Osteocyte (in vitro differentiated cells): ENCODE measurements around a stretch of chr7.

DNA sequence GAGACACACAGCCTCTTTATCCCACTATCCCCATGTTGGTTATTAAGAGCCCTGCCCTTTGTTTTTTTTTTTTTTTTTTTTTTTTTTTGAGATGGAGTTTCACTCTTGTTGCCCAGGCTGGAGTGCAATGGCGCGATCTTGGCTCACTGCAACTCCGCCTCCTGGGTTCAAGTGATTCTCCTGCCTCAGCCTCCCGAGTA lies 737.9 kb downstream of the SPDYE21 start:
- PRO-cap = no peak

DNA sequence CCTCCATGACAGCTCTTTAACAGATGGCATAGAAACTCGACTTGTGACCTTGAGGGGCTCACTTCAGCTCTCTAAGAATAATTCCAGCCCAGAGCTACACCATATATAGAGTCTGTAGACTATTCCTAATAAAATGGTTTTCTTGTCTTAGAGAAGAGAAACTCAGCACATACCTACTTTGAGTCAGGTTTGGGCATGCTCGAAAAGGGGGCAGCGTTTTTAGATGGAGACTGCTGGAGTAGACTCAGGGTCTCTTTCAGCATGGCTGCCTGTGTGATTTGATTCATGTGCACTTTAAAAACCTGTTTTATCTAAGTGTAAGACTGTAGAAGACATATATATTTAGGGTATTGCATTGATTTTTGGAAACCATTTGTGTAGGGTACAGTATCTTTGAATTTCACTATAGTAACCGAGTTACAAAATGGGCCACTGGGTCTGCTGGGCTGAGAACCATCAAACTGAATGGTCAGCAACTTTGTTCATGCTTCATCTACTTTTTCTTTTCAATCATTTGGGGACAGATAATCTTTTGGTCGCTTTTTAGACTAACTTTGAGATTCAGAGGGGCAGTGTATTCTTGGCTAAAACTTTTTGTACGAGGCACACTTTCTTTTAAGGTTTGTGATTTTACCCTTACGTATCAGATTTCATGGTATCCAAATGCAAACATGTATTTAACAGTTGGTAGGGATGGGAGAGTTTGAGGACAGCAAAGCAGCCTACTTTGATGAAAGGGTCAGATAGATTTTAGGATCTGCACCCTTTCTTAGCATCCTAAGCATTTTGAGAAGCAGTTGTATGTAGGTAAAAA lies 346.1 kb downstream of the AUTS2 start:
- PRO-cap = no peak

- PRO-cap = no peak
These were observed 563.3 kb upstream of the GALNT17 start for GRCh38 chr7:70568470-70569133.

GRCh38 chr7:70679505-70680094 lies 452.3 kb upstream of the GALNT17 start:
- PRO-cap = no peak

DNA sequence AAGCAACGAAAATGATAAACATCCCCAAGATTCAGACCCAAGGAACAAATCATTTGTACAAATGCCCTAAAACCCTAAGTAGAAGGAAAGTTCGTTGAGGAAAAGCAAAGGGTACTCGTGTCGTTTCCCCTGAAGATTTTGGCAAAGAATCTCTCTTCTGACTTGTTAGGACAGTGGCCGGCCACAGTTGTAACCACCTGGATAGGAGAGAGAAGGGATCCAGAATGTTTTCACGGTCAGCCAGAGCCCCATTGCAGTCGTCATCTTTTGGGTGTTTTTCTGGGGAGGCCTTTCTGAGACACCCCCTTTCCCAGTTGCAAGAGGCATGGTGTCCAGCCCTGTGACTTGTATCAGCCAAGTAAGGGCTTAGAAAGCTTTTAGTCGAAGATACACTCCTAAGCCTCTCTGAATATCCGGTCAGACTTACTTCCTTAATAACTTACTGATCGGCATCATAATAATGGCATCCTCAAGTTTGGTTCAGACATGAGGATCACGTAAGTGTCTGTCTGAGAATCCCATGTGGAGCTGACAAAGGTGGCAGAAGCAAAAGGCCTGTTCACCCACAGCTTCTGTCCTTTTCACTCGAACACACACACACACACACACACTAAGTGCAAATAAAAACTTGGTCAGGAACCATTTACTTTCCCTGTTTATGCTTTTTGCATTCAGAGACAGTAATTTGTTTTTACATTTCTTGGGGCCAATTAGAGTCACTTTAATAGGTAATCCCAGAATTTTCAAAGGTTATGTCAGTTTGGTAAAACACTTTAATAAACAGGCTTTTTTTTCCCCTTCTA lies 435.7 kb upstream of the GALNT17 start:
- PRO-cap = no peak

- PRO-cap = no peak
These were observed 344.5 kb upstream of the GALNT17 start for GRCh38 chr7:70787520-70787815.

GRCh38 chr7:71198564-71199415 lies 66.8 kb downstream of the GALNT17 start:
- PRO-cap = no peak

- PRO-cap = no peak
These were observed 178.7 kb downstream of the GALNT17 start for GRCh38 chr7:71310596-71311098.

DNA sequence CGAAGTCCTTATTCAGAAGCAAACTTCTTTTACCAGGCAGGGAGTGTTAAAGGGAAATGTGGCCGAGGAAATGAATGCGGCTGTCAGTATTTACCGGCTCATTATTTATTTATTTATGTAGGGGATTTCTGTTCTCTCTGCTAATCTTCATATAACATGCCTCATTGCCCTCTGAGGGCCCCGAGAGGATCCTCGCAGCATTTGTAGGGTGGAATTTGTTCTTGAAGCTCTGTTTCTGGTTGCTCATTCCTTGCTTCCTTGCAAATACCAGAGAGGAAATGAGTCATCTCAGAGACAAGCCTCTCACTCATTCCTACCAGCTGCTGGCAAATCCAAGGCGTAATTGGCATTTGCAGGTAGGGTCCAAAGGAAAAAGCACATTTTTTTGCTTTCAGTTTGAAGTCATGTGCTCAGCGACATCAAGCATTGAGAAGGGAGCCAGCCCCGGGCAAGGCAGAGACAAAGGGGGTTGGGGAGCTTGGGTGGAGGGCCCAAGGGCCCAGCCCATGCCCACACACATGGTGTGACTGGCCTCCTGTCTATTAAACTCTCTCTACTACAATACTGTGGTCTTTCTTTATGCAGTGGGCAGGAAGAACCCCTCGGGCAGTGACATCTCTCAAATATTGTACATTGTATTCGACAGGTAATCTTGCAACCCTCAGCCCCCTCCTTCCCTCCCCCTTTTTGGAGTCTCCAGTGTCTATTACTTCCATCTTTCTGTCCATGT lies 501.7 kb downstream of the GALNT17 start:
- PRO-cap = no peak

DNA sequence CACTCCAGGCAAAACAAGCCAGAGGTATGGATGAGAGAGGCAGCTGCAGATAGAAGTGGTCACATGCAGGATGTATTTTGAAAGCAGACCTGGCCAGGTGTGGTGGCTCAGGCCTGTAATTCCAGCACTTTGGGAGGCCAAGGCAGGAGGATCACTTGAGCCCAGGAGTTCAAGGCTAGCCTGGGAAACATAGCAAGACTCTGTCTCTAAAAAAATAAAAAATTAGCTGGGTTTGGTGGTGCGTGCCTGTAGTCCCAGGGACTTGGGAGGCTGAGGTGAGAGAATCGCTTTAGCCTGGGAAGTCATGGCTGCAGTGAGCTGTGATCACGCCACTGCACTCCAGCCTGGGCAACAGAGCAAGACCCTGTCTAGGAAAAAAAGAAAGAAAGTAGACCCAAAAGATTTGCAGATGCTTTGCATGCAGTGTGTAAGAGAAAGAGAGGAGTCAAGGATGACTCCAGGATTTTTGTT lies 27.2 kb upstream of the POM121 start:
- PRO-cap = no peak

GRCh38 chr7:72910457-72911157 lies 14.3 kb upstream of the POM121 start:
- PRO-cap = no peak

- PRO-cap = no peak
These were observed 65.2 kb upstream of the SPDYE10 start for GRCh38 chr7:73220341-73220861.

DNA sequence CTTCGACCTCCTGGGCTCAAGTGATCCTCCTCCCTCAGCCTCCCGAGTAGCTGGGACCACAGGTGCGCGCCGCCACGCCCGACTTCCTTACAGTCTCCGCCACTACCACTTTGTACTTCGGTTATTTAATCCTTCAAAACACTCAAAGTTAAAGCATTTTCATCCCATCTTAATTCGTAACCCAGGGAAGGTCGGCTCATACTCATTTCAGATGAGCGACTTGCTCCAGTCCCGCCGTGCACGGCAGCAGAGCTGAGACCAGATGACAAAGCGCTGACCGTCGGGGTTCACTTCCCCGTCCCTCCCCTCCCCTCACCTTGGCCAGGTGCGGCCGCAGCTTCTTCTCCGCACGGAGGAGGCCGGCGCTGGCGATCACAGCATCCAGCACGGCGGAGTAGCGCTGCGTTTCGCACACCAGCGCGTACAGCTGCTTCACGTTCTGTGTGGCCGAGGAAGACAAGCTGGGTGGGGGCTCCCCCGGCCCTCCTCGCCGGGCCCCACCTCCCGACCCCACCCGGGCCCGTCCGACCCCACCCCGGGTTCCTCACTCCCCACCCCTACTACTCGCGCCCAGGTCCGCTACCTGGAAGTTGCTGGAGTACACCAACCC lies 406 bp downstream of the NSUN5 start:
- PRO-cap = no peak

DNA sequence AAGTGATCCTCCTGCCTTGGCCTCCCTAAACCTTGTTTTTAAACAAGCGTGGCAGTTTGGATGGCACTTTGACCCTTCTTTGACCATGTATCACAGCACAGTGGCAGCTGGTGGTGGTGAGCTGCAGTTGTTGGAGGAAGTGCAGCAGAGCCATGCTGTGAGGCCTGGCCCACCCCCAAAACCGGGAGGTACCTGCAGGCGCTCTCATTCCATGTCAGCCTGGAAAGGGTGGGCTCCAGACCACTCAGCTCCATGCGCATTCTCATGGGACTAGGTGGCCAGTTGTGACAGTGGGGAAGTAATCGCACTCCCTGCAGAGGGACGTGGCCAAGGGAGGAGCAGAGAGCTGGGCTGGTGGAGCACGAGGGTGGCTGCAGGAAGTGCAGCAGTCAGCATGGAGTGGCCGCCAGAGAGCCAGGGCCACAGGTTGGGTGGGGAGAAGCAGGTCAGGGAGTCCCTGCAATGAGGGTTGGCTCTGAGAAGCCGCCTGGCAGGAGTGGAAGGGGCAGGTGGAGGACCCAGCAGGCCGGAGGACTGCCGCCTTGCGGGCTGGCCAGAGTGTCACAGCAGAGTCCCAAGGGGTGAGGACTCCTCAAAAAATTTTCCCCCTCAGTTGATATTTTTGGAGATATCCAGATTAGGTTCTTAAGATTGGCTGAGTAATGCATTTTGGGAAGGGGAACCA lies 26.1 kb downstream of the FKBP6 start:
- PRO-cap = no peak

GRCh38 chr7:73410238-73410770 lies 23.3 kb upstream of the FZD9 start:
- PRO-cap = no peak

DNA sequence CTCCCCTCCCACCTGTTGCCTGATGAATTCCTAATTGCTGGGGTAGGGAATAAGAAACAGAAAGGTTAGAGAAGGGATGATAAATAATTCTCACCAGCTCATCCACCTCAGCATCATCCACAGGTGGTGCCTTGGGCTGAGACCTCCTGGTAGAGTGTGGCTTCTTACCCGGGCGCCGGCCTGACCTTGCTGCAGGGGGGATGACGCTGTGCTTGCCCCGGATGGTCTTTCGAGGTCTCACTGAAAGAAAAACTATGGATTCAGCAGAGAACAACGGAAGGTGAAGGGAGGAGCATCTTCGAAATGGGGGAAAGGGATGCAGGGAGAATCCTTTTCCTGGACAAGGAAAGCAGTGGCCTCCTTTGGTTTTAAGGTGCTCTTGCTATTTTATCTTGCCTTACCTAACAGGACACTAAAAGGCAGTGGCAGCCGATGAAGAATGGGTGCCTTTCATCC lies 10.3 kb downstream of the FZD9 start:
- PRO-cap = no peak

DNA sequence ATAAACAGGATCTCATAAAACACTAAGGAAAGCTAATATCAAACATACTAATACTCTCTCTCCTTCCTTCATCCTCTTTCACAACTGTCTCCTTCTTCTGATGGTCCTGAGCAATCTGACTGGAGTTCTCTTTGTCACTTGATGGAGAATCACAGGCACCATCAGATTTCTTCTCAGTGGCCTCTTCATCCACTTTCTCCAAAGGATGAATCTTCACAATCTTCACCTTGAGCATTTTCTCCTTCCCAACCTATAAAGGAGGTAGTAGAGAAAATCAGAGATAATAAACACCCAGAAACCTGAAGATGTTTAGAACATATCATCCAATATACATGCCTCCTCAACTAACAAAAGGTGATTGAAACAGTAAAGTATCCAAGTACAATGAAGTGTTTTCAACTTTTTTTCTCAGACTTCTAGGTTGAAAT lies 23.6 kb downstream of the BAZ1B start:
- PRO-cap = no peak

GRCh38 chr7:73520292-73520719 lies 1.8 kb downstream of the BAZ1B start:
- PRO-cap = no peak

DNA sequence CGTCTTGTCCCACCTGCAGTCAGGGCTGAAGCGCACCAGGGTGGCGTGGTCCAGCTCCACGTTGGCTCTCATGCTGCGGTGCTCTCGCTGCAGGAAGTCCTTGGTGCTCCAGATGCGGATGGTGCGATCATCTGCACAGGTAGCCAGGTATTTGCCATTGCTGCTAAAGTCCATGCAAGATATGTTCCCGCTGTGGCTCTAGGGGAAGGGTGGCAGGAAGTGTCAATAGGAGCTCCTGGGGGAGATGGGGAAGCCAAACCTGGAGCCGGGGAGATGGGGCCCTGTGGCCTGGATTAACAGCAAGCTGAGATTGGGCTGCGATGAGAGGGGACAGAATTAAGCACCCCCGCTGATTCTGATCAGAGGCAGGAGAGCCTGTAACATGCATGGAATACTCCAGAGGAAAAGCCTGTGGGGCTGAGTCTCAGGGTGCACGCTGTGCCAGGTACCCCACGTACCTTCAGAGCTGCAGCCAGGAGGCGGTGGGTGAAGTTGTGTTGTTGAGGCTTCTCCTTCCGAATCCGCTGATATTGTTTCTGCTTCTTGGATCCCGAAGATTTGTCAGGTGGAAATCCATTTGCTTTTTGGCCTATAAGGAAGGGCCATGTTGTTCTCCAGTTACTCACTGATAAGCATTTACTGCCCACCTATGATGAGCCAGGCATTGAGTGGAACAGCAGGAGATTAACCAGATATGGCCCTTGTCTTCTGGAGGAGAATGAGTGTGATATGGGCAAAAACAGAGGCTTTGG lies 4.3 kb downstream of the TBL2 start:
- PRO-cap = no peak

- PRO-cap = no peak
These were observed 3.5 kb upstream of the TBL2 start for GRCh38 chr7:73581800-73582418.